ENCODE measurements around a stretch of chr17.

GRCh38 chr17:57357769-57358534 is 101.6 kb downstream of the MSI2 start:
- PRO-cap, result no peak

DNA sequence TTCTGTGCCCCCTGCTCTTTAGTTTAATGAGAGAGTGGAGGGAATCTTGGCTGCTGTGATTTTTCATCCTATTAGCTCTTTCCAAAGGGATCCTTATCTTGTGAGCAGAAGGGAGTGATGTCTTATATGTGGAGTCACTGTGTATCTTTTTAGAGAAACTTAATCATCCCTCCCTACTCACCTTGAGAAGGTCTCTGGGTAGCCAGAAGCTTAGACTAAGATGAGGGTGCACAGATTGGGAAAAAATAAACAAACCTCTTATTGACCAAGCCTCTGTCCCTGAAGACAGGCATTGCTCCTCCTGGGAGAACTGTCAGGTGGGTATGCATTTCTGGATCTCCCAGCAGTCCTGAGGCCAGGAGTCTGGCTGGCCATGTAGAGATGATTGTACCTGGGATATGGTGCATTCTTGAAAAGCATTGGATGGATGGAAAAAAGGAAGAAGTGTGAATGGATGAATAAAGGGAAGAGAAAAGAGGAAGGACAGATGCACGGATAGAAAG is 210.6 kb downstream of the MSI2 start:
- PRO-cap, result no peak

DNA sequence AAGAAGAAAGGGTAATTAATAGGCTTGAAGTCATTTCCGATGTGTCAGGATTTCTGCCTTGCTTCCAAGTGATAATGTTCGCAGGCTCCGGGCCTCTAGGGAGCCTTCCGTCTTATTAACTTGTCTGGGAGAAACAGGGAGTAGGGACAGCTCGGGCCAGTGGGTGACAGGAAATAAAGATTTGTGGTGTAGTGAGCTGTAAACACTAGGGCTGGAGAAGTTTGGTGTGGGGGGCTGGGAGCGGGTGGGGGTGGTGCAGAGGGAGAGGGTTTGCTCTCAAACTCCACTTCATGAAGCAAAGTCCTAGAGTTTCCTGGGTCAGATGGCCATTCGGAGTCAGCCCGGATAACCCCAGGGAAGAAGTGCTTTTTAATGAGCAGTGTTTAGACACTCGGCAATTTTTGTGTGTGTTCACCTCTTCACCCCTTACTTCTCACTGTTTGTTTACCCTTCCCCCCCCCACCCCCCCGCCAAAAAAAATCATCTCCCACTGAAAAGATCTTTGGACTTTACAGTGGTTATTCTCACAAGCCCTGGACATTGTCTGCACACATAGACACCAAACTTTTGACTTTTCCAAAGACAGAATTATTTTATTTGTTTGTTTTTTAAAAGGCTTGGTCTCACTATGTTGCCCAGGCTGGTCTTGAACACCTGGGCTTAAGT is 196.5 kb downstream of the CCDC182 start:
- PRO-cap, result bidirectional peak, plus-strand start at position 208 of the sequence, minus-strand start at position 175 of the sequence

DNA sequence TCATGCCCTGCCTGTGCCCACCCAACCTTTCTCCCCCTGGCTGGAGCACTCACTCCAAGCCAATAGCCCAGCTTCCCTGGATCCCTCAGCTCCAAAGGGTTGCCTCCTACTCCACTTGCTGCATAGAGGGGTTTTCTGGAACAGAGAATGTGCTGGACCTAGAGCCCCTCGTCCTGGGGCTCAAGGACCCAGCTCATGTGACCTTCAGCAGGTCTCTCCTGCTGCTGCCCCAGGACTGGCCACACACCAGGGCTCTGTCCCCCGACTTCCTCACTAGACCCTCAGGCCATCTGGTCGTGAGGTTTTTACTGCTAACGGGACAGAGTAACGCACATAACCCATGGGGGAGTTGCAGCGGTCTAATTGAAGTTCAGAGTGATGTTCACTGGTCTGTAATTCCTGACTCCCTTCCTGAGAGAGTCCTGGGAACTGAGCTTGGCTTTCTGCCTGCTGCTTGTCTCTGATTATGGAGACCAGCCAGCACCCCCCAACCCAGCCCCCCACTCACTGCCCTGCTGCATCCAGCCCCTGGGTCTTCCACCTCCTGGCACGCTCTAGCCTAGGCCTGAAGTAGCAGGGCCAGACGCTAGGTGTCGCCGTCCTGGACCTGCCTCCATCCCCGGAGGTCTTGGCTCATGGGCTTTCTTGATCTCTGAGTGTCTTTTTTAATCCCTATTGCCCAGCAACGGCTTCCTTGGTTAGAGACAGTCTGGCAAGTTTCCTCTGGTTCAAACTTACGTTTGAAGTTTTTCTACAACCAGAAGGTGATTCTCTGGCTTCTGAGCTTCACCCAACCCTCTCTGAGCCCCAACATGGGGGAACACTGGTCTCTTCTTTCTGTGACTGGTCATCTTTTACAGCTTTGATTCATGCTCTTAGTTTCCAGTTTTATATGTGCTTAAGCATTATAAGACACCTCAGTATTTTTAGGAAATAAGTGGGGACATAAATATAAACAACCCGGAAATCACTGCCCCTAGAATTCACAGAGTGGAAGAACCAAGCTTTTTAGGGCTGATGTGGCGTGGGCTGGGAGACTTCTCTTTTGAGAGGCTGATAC is 192.9 kb downstream of the CCDC182 start:
- PRO-cap, result no peak

DNA sequence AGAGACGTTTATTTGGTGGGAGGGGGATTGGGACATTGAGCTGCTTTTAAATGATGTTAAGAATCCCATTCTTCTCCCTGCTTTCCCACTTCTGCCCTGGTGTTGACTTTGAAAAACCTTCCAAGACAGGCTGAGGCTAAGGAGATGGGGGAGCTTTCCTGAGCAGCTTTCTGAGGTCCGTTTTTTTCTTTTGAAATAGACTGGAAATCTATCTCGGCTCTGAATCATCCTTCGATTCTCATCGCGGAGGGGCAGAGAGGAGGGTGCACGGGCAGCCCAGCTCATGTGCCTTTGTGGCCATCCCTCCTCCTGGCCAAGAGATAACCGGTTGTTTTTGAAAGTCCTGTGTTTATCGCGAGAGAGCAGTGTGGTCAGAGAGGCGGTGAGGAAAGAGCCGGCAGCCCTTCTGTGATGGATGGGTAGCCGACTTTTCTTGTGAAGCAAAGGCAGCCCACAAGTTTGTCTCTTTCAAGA is 191.6 kb downstream of the CCDC182 start:
- PRO-cap, result no peak

- PRO-cap, result no peak
Measured at GRCh38 chr17:57579161-57579413, 166.0 kb downstream of the CCDC182 start.

DNA sequence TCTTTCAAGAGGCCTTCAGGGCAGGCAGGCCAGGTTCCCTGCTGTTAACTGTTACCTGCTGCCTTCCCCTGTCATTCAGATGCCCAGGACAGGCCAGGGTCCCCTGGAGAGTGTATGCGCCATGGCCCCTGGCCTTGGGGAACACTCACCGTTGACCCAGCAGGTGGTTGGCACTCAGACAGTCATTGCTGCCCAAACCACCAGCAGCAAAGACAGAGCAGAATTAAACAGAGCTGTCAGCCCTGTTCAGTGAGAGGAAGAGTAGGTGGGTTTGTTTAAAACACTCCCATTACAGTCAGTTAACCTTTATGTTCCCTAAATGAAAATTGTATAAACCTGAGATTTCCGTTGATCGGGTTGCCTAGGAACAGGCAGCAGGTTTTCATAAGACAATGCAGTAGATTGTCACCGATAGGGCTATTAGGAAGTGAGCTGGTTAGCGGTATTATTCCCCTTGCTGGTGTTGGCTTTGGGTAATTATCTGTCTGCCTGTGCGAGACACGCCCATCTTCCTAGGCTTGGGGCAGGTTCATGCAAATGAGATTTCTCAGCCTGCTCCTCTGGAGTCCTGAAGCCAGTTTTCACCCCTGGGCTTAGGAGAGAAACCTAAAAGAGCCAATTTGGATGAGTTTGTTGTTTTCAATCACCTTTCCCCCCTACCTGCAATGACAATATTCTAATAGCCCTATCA is 132.5 kb downstream of the CCDC182 start:
- PRO-cap, result no peak

DNA sequence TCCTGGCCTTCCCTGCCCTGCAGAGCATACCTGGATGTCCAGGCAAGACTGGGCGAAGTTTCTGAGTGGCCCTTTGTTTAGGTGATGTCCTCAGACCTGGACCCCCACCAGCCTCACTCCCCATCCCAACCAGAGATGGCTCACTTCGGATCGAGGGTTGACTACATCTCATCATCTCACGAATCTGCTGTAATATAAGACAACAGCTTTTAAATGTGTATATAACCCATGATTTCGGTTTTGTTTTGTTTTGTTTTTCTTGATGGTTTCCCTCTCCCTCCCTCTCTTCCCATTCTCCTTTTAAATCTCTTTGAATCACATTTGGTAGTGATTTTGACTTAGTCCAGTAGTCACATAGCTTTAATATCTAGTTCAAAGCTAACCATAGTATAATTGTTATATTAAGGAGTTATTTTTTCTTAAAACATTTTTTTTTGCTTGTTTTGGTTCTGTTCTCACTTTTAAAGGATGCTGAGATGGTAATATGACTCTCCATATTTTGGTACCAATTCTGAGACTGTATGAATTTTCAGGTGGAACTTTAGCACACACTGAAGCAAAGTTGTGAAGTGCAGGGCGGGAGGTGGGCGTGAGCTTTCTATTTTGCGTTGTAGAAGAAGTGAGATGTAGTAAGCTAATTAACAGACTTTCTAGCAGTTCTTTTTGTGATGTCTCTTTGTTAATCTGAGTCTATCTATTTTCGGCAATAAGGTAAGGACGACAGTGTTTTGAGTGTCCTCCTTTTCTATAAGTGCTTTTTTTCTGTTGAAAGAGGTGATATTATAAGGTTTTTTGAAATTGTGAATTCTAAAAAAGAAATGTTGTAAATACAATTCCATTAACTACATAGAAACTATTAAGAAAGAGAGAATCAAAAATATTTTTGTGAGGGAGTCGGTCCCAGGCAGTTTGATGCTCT is 65.3 kb downstream of the CCDC182 start:
- PRO-cap, result no peak

- PRO-cap, result no peak
Measured at GRCh38 chr17:57683560-57684007, 61.5 kb downstream of the CCDC182 start.

DNA sequence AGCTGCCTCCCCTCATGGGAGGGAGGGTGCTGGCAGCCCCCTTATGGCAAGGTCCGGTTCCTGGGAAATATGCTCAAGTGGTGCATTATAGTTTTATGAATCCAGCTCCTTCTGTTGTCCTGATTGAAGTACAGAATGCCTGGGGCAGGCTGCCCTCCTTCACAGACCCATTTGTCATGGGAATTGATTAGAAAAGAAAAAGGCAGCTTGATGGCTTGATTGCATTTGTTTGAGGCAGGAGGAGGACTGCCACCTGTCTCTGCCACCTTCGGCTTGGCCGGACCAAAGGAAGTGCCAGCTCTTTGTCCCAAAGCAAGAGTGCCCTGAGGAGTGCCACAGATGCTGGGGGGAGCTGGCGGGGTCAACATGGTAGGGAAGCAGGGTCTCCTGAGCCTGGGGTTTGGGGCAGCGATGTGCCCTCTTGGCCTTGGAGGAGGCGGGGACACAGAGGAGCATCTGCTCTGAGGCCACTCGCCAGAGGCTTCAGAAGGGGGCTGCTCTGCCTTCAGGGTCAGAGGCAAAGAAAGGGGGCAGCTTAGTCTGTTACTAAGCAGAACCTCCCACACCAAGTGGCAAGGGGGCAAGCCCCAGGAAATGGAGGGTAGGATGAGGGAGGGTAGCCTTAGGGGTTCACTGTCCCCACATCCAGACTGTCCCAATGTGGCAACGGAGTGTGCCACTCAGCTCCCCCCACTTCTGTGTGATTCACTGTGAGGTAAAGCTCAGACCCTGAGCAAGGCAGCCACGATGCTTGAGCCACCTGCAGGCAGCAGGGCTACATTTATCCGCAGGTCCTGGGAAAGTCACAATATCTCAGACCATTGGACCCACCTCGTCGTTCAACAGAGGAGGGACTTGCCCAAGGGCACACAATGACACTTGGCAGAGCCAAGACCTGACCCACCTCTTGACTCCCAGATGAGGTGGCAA is 18.3 kb downstream of the CCDC182 start:
- PRO-cap, result no peak

- PRO-cap, result no peak
Measured at GRCh38 chr17:57839294-57839927, 10.4 kb downstream of the MRPS23 start.

DNA sequence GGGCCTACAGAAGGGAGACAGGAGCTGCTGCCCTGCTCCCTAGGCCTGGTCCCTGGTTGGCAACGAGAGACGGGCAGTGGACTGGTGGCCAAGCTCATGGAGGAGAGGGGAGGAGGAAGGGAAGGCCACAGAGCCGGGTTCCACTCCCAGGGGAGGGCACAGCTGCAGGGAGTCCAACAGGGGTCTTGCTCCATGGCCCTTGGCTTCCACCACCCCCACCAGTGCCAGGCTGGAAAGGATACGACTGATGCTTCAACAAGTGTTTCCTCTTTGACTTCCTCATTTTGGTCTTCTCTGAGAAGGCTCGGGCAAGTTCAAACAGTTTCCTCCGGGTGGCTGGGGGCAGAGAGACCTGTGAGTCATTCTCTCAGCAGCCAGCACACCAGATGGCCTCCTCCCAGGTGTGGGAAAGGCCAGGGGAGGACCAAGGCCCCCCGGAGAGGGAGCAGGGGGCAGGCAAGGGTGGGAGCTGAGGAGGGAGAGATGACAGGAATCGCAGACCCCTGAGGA is 18.1 kb upstream of the MRPS23 start:
- PRO-cap, result no peak

DNA sequence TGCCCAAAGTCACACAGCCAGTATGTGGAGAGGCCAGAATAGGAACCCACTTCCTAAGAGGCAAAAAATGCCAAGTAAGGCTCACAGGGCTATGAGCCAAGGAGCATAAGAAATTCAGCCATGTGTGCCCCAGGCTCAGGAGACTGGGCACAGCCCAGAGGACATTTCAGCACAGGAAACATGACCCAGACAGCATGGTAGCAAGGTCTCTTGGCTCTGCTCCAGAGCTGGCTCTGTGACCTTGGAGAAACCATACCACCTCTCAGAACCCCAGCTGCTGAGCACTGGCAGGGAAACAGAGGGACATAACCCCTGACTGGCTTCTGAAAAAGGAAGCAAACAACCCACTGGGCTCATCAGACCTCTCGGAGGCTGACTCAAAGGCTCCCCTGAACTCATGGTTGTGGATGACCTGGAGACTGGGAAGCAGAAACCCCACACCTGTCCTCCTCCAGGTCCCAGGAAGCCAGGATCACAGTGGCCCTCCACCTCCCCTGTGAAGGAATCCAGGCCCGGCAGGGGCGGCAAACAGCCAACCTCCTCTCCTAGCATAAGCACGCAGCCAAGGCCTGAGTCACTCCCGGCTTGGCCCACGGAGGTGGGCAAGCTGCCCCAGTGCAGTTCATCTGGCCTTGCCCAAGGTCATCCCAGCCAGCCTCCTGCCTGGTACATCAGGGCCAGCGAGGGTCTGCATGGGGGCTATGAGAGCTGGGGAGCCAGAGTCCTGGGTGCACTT is 40.5 kb upstream of the MRPS23 start:
- PRO-cap, result no peak

- PRO-cap, result no peak
Measured at GRCh38 chr17:57890866-57891229, 41.0 kb upstream of the MRPS23 start.

- PRO-cap, result no peak
Measured at GRCh38 chr17:57940606-57941307, 14.5 kb downstream of the CUEDC1 start.

DNA sequence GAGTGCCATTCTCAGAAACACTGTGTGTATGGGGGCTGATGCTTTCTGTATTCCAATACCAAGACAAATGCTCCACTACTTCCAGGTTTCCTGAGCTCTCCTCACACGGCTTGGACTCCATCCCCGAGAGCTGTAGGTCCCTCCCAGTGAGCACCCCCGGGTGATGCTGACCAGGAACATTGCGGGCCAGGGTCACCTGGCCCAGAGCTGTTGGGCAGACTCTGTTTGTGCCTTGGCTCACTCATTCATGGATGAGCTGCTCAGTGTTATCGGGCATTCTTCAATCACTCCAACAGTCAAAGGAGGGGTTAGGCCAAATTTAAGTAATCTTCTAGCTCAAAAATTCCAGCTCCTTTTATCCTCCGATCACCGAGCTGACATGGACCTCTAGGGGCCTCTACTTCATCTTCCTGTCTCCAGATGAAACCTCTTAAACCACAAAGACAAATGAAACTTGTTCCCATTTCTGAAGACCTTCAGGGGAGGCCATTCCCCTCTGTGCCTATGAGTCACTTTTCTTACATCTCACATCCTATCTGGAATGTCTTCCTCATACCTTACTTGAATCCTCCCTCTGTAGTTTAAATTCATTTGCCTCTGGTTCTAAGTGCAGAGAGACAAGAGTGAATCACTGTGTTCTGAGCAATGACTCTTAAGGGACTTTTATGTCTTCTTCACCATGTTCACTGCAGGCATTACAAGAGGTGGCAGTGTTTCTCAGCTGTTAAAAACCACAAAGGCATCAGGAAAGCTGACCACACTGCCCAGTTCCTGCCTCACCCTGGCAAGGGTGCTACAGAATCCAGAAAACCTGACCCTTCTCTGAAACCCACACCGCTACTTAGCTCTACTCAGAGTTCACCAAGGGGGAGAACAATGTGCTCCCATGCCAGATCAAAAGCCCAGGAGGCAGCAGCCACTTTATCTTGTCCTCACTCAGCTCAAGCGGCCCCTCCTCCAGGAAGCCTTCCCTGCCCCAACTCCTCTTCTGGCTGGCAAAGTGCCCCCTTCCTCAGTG is 6.7 kb downstream of the CUEDC1 start:
- PRO-cap, result bidirectional peak, plus-strand start at position 590 of the sequence, minus-strand start at position 506 of the sequence

DNA sequence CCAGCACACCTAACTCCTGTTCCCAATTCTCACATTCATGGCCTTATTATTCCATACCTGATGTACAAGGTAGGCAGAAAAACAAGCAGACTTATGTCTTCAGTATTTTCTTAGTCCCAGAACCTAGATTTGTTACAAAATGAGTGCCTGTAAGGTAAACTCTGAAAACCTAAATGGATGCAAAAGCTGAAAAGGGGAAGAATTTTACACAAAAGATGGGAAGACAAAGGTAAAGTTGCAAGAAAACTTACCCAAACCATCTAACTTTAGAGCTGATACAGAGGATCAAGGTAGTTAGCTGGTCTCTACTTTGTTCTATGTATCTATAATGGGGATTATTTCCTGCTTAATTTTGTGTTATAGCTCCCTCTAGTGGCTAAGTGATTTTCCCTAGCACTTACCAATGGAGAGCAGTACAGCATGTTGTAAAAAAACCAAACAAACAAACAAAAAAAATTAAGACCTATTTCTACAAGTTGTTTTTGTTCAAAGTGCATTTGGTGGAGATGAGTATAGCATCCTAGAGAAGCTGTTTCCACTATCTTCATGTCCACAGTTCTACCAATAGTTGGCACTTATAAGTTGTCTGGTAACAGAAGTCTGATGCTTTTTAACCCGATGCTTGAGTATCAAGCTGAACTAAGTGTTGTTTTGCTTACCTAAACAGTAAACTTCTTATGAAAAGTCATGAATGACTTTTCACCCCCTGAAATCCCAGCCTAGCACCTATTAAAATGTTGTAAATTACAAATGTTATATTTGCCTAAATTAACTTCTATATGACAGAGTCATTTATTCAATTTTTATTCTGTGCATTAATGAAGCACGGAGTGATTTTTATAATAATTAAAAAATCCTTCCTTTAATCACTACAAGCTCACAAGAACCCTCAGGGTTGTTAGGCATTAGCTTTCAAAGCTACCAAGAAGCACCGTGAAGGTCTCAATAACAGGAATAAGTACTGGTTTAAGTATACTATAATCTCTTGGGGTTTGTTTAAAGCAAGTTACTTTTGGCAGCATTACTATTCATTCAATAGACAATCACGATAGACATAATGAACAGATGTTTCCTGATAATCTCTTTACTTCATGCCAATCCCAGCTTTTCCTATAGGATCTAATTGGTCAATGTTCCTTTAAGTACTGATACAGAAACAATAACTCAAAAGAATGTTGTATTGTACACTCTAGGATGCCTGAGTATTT is 7.3 kb downstream of the SRSF1 start:
- PRO-cap, result no peak

- PRO-cap, result unidirectional peak, minus-strand start at chr17:58002361; unidirectional peak, minus-strand start at chr17:58002490
Measured at GRCh38 chr17:58002209-58002777, 4.8 kb downstream of the SRSF1 start.

DNA sequence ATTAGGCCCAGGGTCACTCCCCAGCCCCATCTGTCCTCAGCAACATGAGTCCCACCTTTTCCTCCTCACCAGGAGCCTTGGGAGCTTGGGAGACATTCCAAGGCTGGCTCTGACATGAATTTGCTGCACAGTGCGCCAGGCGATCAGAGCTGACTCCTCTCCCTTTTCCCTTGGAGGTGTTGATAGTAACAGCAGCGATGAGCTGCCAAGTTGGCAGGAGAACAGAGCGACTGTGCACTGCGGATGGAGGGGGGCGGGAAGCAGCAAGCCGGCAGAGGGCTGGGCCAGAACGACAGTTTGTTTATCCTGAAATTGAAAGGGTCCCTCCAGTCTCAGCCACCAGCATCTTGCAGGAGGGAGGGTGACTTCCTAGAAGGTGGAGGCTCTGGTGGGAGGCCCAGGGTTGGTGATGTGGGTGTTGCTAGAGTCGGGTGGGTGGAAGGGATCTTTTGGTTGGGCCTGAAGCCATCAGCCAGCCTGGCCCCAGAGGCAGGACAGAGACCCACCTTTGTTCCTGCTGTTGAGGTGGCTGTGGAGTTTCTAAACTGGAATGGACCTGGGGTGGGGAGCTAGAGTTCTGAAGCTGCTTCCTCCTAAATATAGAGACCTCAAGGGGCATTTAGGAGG is 22.5 kb upstream of the DYNLL2 start:
- PRO-cap, result no peak

DNA sequence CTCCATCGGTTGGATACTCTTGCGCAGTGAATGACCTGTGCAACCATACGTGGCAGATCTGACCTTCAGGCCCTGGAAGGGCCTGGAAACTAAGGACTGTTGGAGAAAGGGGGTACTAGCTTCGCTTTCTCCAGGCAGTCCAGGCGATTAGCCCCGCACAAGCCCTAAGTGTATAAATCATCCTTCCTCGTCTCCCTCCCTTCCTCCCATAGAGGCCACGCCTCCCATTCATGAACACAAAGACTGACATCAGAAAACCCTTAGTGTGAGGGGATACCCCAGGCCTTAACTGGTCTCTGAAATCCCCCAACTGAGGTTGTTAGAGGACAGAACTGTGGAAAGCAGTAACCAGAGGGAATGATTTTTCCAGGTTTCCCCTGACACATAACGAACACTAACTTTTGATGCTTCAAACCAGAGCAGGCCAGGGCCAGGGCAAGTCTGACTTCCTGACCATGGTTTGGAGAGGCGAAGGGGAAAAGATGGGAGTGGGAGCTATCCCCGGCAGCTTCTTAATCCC is 1.5 kb upstream of the DYNLL2 start:
- PRO-cap, result no peak